ENCODE data around the genes KRT74 and KRT72.

DNA sequence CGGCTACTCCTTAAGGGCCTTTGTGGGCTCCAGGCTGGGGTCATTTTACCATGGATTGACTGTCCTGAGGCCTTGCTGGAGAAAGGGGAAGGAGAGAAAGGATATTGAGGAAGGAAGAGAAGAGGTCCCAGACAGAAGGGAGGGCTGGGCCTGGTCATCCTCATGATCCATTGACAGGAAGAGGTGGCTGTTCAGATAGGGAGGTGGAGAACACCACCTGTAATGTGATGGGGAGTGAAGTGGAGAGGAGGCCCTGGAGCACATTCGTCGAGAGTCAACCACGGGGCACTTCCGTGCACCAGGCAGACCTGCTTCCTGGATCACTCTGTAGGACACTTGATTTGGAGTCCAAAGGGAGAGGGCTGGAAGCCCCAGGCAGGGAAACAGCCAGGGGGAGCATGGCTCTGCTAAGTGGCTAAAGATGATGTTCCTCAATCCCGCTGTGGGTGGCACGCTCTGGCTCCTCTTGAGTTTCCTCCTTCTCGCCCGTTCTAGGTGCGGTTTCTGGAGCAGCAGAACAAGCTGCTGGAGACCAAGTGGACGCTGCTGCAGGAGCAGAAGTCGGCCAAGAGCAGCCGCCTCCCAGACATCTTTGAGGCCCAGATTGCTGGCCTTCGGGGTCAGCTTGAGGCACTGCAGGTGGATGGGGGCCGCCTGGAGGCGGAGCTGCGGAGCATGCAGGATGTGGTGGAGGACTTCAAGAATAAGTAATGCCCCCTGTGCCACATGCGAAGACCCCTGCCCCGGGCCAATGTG, 1.8 kb downstream of the KRT7 start:
- RRBS: no CpG with 5 or more reads among the region's 19 CpGs

DNA sequence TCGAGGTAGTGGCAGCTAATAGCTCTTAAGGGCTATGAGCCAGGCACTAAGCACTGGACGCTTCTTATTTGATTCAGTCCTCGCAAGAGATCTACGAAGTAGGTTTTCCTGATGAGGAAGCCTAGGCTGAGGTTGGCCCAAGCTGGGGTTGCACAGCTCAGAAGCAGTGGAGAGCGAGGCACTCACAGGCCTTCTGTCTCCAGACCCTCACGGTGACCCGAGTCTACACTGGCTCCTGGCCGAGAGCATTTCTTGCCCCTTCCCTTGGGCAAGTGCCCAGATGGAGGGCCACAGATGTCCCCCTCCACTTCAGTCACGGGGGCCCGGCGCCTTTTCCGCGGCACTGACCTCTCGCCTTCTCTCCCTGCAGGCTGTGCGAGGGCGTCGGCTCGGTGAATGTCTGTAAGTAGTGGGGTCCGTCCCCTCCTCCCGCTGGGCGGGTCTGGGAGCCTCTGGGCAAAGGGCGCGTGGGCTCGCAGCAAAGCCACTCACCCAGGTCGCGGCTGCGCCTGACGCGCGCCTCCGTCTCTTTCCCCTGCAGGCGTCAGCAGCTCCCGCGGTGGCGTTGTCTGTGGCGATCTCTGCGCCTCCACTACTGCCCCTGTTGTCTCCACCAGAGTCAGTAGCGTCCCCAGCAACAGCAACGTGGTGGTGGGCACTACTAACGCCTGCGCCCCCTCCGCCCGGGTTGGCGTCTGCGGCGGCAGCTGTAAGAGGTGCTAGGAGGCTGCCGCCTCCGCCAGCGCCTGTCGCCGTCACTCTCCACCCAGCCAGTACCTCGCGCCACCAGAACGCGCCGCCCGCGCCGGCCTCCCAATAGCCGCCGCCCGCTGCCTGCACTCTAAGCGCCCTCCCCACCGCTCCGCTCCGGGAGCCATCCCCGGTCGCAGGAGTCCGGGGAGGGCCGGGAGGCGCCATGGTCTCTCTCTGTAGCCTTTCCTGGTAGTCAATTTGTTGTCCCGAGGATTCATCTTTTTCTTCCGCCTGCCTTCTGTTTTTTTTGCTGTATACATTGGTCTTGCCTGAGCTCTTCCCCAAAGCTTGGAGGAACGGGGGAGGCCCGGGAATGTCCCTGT, 13.0 kb downstream of the KRT83 start:
- RRBS: 3% methylated on average over 8 of the region's 75 CpGs

GRCh38 chr12:52486923-52488206, 5.7 kb downstream of the KRT6A start:
- RRBS: no CpG with 5 or more reads among the region's 14 CpGs

GRCh38 chr12:52517757-52518338, 2.3 kb downstream of the KRT5 start:
- RRBS: no CpG with 5 or more reads among the region's 6 CpGs

DNA sequence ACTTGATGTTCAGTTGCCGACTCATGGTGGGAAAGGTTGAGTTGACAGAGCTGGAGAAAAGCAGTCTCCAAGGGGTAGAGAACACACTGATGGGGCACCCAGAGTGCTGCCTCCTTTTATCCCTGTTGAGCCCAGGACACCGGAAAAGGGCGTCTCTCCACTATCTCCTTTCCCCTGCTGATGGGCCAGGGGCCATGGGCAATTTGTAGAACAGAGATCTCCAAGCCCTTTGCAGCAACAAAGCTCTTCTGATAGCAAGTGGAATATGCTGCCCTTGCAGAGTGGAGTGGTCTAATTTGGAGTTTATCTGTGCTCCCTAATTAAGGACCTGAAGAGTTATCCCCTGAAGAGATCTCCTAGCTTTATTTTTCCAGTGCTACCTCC, at the start of gene KRT74:
KRT74 (minus strand) TSS at position 91 of the 384 bp plus-strand sequence.
- RRBS: no CpG with 5 or more reads among the region's 3 CpGs

DNA sequence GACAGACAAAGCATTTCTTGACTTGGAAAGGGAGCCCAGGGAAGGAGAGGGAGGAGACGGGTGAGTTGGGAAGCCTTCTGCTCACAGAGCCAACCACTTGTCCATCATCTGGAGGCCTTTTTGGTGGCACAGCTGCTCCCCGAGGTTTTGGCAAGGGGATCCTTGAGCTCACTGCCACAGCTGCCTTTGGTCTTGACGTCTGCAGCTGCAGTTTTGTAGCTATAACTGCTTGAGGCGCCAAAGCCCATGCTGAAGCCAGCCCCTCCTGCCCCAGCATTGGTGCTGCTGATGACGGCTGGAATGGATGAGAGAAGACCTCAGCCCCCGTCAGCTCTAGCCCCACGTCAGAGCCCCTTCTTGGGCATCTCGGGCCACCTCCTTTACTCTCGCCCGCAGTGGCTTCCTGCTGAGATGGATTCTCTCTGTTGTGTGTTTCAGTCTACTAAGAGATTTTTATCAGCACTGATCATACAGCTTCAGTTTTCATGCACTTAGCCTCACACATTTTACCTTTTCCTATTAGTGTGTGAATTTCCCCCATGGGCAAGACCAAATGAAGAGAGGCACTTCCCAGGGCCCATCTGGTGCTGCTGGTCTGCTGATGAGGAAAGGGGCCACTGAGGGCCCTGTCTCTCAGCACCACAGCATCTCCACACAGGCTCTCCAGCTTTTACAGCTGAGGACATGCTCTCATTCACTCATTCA, 12.4 kb upstream of the KRT74 start:
- RRBS: no CpG with 5 or more reads among the region's 10 CpGs

- RRBS: 0% methylated on average over 1 of the region's 51 CpGs
These were observed at the start of gene KRT72 for GRCh38 chr12:52600999-52601615. TSS of gene KRT72 (minus strand) at chr12:52601463.

DNA sequence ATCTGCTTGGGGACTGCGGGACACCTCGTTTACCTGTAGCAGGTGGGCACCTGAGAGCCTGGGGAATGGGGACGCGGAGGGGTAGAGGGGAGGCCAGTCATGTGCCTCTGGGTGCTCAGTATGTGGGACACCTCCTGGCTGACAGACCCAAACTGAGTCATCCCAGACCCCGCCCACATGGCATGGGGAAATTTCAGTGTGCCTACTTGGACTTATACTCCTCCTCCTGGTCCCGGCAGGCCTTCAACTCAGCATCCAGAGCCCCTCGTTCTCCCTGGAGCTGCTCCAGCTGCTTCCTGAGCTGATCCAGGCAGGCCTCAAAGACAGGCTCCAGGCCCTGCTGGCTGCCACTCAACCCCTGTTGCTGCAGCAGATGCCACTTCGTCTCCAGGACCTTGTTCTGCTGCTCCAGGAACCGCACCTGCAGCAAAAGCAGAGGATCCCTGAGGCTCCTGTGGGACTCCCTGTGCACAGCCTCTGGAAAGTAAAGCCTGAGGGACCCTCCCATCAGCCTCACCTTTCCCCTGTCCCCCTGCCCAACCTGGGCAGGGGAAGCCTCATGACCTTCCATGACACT, 1.0 kb downstream of the KRT78 start:
- RRBS: no CpG with 5 or more reads among the region's 9 CpGs

DNA sequence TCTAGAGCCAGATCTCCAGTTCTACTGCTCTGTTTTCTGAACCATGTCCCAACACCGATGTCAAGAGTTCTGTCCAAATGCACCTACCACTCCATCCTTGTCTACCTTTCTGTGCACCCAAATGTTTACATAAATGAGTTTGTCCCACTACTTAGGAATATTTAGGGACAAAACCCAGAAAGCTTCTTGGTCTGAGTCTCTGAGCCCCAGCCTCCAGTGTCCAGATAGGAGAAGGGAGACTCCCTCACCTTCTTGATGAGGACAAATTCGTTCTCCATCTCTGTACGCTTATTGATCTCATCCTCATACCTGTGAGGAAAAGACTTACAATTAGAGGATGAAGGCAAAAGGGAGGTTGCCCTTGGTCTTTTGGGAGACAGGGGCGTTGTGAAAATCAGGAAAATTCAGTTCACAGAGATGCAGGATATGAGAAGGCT, 3.9 kb downstream of the KRT8 start:
- RRBS: no CpG with 5 or more reads among the region's 4 CpGs

- RRBS: 3% methylated on average over 9 of the region's 62 CpGs
These were observed 1.3 kb downstream of the KRT8 start for GRCh38 chr12:52903247-52904340.

DNA sequence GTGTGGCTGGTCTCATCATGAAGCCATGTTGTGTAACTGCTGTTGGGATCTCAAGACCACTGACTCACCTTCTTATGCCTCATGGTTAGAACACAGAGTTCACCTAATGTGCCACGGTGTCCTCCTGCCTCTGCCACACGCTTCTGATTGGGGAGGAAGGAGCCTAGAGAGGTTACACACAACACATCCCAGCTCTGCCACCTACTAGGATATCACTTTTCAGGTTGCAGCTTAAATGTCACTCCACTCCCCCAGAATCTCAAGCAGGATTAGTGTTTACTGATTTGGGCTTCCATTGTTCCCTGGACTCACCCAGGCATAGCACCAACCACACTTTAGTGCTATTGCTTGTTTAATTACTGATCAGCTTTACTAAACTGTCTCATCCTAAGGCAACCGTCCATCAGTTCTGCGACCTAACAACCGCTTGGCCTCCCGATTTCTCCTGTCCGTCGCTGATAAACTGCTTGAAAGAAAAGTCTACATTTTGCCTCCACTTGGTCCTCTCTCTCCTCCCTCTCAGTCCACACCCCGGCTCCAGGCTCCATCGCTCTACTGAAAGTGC, 6.1 kb upstream of the KRT18 start:
- RRBS: no CpG with 5 or more reads among the region's 10 CpGs

GRCh38 chr12:52980706-52981098, 25.6 kb upstream of the EIF4B start:
- RRBS: no CpG with 5 or more reads among the region's 7 CpGs

DNA sequence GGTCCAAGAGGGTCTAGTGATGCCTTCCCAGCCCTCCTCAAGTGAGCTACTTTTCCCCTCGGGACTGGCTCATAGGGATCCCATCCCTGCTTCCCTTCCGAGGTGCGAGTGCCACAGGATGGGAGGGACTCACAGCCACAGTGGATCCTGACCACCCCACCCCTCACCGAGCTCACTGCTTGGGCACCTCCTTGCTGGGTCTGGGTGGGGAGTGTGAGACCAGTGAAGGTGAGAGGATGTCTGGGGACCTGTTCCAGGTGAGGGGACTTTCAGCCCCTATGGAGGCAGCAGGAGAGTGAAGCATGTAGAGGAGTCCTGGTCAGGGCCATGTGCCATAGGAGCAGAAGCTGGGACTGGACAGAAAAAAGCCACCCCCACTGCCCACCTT, 1.8 kb upstream of the TNS2 start:
- RRBS: no CpG with 5 or more reads among the region's 4 CpGs

- RRBS: no CpG with 5 or more reads among the region's 25 CpGs
These were observed 692 bp upstream of the ZNF740 start for GRCh38 chr12:53179663-53180396.

GRCh38 chr12:53188617-53189256, 8.0 kb upstream of the CSAD start:
- RRBS: no CpG with 5 or more reads among the region's 2 CpGs

DNA sequence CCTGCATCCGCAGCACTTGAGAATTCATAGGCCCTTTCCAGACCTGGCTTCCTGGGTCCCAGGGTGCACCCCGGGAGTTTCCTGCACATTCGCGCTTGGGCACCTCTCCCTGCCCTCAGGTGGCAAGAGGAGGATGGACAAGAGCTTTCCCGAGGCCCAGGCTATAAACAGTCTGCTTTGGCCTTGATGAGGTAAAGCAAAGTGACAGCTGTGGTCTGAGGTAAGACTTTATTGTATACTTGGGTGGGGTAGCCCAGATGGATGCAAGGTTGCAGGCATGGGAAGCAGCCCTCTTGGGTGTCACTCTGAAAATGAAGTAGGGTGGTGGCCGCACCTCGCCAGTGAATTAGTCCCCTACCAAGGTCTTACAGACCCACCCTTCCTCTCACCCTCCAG, 10.4 kb upstream of the CSAD start:
- RRBS: no CpG with 5 or more reads among the region's 7 CpGs

DNA sequence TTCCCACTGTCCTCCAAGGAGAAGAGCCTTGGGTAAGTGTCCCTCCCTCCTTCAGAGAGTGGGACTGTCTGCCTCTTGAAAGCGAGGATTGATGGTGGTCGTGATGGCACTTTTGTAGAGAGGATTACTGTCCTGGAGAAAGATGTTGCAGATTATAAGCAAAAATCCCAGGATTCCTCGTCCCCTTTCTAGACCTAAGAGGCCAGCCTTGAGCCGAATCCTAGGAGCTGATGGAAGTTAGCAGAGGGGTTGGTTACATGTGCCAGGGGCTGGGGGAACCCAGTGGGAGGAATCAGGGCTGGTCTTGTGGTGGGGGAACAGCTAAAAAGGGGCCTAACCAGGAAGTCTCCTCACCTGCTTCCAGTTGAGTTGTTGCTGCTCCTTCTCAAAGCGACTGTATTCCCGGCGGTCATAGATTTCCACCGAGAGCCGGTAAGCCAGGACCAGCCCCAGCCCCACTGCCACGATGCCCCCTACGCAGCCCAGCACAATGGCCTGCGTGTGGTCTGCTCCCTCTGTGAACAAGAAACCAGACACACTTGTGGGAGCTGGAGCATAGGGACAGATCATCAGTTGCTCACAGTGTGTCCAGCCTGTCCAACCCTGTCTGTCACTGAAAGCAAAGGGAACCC, 10.9 kb upstream of the CSAD start:
- RRBS: no CpG with 5 or more reads among the region's 12 CpGs

- RRBS: no CpG with 5 or more reads among the region's 7 CpGs
These were observed 9.3 kb upstream of the ITGB7 start for GRCh38 chr12:53216311-53216850.

GRCh38 chr12:53219280-53220101, 12.4 kb upstream of the ITGB7 start:
- RRBS: 2% methylated on average over 11 of the region's 45 CpGs

GRCh38 chr12:53234026-53234749, 2.2 kb upstream of the RARG start:
- RRBS: no CpG with 5 or more reads among the region's 14 CpGs